PFSK-1 (cell line): ENCODE results near the gene MSRB2.

GRCh38 chr10:22569484-22570285, 144.7 kb downstream of the PIP4K2A start:
- RRBS: no CpG with 5 or more reads among the region's 5 CpGs

DNA sequence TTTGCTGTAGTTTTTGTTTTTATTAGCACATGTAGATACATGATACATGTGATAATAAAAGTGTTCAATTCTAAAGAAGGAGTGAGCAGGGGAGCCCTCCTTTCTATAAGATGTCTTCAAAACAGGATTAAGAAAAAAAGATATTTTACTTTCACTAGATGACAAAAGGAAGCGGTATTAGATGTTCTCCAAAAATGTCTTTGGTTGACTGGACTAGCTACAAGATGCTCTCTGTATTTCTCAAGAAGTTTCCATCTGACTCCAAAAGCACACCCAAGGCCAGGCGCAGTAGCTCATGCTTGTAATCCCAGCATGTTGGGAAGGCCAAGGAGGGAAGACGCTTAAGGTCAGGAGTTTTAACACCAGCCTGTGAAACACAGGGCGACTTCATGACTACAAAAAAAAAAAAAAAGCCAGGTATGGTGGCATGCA, 84.6 kb downstream of the PIP4K2A start:
- RRBS: no CpG with 5 or more reads among the region's 4 CpGs

DNA sequence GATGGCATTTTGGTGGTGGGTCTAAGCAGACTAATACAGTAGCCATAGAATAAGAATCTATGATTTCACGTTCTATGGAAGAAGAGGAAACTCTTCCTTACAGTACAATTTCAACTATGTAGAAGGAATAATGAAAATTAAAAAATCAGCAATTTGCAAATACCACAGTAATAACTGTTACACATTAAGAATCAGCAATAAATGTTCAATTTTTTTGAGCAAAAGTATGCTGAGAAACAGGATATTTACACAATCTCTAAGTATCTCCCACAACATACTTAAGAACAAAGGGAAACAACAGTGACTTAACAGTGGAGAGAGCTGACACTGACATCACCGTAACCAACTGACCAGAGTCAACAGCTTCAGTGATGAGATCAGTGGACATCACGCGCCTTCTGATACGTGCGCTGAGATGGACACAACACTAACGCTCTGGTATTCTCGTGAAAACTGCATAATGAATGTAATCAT, 82.8 kb downstream of the PIP4K2A start:
- RRBS: no CpG with 5 or more reads among the region's 8 CpGs

DNA sequence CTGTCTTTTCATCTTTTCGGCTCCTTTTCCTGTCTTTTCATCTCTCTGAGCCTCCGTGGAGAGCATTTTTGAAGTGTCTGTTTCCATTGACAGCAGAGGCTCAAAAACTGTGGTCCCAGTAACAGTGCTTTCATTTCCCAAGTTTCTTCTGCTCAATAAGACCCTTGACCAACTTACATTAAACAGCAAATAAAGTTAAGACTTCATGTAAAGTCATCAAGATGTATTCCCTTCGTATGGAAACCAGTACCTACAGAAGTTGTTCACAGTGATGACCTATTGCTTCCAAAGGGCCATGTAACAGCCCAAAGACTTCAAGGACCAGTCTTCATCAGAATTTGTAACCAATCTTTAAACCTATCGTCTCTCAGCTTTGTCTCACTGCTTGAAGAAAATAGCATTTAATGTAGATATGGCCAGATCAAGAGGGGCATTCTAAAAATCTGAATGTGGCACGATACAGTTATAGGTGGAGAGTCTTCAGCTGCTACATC, 38.3 kb downstream of the PIP4K2A start:
- RRBS: no CpG with 5 or more reads among the region's 5 CpGs

DNA sequence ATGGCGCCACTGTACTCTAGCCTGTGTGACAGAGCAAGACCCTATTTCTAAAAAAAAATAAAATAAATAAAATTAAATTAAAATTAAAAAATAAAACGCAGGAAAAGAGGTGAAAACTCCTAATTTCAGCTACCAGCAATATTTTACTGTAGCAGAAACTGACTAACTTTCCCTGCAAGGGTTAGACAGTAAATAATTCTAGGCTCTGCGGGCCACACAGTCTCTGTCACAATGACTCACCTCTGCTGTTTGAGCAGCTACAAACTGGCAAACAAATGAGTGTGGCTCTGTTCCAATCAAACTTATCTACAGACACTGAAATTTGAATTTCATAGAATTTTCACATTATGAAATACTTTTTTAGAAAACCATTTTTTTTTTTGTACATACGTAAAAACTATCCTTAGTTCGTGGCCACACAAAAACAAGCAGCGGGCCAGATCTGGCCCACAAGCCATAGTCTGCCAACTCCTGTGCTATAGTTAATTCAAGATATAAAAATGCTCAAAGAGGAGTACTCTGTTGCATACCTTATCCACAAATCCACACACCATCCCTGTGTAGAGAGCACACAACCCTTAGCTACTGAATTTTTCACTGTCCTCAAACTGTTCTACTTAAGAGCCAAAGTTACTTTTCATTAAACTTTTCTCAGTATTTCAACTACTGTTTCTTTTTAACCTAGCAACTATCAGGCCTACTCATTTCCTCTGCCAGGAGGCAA, 32.6 kb downstream of the PIP4K2A start:
- RRBS: no CpG with 5 or more reads among the region's 6 CpGs

GRCh38 chr10:23095234-23095975, at the start of gene MSRB2:
MSRB2 (plus strand) TSS chr10:23095579.
- RRBS: 2% methylated on average over 27 of the region's 52 CpGs

DNA sequence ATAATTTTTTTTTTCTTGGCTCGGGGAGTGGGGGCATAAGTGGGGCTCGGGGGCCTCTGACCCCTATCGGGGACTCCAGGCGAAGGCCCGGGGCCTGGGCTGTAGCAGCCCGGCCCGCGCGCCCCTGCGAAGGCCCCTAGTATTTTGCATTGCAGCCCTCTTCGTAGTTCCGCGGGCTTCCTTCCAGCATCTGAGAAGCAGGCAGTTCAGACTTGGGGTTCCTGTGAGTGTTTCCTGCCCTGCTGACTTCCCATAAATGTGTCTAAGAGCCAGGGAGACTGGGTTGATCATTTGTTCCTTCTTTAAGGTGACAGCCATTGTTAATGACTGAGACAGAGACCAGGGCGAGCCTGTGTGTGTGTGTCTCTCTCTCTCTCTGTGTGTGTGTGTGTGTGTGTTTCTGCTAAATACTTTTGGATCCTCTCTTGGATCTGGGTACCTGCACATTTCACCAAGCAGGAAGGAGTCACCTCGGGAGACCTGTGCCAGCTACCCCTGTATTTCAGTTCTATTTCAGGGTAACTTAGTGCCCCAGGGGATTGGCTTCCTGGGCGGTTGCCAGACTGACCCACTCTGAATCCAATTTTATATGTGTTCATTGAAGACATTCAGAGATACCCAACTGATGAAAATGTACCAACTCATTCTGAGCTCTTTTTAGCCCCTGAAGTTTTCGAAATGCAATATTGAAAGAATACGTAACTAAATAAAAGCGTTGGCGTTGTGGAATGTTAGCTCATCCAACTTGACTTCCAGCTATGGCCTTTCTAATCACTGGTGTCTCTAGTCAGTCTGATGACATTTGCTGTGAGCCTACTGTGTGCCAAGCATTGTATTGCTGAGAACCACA, 822 bp downstream of the MSRB2 start:
- RRBS: no CpG with 5 or more reads among the region's 20 CpGs

GRCh38 chr10:23096826-23097175, 1.4 kb downstream of the MSRB2 start:
- RRBS: no CpG with 5 or more reads among the region's 5 CpGs

DNA sequence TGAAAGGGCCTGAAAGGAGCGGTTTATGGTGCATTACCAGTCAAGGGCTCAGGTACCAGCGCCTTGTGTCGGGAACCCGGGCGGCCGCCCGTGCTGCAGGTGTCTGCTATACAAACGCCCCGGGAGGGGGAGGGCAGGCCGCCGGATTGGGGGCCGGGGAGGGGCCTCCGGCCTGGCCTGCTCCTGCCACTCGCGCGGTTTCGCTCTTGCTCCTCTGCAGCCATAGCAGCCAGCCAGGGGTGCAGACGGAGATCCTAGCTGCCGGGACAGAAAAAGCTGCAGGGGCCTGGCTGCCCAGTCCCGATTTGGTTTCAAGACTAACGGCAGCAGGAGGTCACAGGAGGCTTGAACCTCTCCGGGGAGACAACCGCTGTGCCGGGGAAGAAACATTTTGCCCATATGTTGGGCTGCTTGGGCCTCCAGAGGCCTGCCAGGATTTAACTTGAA, 17.3 kb upstream of the PTF1A start:
- RRBS: 39% methylated on average over 14 of the region's 24 CpGs

DNA sequence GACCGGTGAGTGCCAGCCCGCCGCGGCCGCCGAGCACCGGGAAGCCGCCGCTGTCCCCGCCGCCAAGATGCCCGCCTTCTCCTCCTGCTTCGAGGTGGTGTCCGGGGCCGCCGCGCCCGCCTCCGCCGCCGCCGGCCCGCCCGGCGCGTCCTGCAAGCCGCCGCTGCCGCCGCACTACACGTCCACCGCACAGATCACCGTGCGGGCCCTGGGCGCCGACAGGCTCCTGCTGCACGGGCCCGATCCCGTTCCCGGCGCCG, 659 bp downstream of the OTUD1 start:
- RRBS: 2% methylated on average over 21 of the region's 42 CpGs

DNA sequence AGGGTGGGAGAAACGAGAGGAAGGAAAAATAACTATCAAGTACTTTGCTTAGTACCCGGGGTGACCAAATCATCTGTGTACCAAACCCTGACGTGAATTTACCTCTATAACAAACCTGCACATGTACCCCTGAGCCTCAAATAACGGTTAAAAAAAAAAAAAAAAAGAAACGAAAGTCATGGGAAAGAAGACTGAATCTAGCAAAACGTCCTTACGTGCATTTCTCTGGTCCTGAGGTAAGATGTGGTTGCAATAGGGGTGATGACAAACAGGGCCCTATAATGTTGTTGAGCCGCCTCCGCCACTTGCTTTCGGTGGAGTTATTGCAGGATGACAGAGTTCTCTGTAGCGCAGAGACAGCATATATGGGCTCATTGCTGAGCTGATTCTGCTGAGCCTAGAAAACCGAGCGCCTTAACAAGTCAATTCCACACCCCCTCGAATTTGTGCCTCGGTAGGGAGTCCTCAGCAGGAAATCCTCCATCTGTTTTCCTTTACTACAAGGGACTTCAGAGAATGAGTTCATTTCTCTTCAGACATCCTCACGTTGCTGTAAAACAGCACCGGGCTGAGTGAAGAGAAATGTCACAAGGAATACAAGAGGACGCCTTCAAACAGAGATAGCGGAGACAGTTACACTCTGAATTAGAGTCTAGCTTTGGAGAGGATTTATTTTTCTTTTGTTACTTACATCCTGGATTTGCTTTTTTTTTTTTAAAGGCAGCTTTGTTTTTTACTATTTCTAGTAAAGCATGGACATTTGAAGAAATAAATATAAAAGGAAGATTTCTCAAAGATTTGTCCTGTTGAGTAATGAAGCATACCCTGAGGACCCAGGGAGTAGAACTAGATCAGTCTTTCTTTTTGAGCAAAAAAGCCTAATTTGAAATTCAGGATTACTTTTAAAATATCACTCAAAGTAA, 90.7 kb upstream of the KIAA1217 start:
- RRBS: no CpG with 5 or more reads among the region's 19 CpGs

- RRBS: no CpG with 5 or more reads among the region's 3 CpGs
Measured at GRCh38 chr10:24119299-24119906, 89.5 kb upstream of the KIAA1217 start.

GRCh38 chr10:24202526-24202894, 6.4 kb upstream of the KIAA1217 start:
- RRBS: no CpG with 5 or more reads among the region's 6 CpGs

DNA sequence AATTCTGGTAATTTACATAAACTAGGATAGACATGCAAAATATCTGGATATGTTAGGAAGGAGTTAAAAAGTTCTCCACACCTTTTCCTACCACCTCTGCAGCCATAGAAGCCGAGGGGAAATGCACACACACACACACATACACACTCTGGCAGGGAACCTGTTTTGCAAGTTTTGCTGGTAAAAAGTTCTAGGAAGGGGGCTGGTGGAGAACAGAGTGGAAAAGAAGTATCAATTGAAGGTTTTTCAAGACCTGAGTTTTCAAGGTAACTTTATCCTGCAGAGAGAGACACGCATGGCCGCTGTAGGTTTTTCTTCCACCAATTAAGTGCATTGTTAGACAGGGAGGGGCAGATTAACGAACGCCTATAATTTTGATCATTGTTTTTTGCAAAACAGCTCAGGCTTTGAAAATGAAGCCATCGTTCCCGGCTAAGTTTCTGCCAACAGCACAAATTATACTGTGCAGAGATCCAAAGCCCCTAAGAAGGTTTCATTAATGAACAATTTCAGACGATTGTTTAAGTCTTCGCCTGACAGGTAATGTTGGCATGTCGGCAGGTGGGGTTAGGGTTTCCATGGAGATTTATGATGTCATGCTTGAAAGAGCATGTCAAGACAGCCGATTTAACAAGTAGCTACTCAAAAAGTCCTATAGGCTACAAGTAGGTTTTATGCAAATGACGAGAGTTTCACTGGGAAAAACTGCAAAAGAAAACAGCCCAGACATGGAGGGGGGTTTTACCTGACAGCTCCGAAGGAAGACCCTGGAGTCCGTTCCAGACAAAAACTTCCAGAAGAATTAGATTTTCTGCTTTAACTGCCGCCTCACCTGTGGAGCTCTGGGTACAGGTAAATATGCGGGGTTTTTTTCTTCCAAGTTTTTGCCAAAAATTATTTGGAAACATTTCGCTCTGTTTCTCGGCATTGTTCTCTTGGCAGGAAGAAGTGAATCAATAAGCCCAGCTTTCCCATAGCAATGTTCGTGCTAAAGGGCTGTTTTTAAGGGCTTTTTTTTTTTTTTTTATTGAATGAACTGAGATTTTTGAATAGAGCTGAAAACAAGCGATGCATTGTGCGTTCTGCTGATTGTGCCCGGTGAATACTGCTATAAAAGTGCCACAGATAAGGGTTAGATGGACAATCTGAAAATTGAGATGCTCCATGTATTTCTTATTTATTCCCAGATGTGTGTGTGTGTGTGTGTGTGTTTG, 30.0 kb downstream of the KIAA1217 start:
- RRBS: no CpG with 5 or more reads among the region's 22 CpGs

GRCh38 chr10:24449128-24449758, 240.3 kb downstream of the KIAA1217 start:
- RRBS: no CpG with 5 or more reads among the region's 7 CpGs

GRCh38 chr10:24465225-24465894, 256.4 kb downstream of the KIAA1217 start:
- RRBS: no CpG with 5 or more reads among the region's 14 CpGs

GRCh38 chr10:24467160-24467605, 256.5 kb downstream of the ARHGAP21 start:
- RRBS: no CpG with 5 or more reads among the region's 2 CpGs

DNA sequence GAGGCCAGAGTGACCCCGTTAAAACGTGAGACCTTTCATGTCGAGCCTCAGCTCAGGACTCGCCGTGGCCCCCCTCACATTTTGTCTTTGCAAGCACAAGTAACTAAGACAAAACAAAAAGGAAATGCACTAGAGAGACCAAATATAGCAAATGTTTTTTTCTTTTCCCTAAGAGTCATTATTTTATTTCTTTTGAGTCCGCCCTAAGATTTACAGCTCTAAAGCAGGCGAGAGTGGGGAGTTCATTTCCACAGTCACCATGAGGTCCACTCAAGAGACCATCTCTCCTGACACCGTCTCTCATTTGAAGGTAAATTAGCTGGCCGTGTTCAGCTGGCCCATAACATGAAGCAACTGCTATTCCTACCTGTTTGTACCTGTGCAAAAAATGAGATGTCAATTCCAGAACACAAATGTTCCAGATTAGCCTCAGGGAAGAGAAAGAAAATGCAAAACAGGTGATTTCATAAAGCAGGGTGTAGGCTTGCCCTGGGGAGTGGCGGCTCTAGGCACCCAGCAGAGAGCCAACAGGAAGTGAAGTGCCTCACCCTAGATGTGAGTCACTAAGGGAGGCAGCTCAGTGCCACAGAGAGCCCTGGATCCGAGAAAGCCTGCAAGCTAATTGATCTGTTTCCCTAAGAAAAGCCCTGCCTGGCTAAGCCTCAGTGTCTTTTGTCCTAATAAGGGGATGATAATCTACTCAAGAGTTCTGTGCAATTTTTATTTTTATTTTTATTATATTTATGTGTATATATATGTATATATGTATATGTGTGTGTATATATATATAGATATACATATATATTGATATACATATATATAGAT, 240.1 kb downstream of the ARHGAP21 start:
- RRBS: no CpG with 5 or more reads among the region's 11 CpGs

- RRBS: no CpG with 5 or more reads among the region's 20 CpGs
Measured at GRCh38 chr10:24519738-24520555, 203.7 kb downstream of the ARHGAP21 start.